H1 (cell line): ENCODE data around the gene RAF1.

- RRBS = no CpG with 5 or more reads among the region's 12 CpGs
CAGE:
- cytosol, long polyA plus RNA = no peak
- long polyA plus RNA = no peak
- nucleus, long polyA plus RNA = no peak
Observed at GRCh38 chr3:10195459-10196248, 30.9 kb downstream of the IRAK2 start.

DNA sequence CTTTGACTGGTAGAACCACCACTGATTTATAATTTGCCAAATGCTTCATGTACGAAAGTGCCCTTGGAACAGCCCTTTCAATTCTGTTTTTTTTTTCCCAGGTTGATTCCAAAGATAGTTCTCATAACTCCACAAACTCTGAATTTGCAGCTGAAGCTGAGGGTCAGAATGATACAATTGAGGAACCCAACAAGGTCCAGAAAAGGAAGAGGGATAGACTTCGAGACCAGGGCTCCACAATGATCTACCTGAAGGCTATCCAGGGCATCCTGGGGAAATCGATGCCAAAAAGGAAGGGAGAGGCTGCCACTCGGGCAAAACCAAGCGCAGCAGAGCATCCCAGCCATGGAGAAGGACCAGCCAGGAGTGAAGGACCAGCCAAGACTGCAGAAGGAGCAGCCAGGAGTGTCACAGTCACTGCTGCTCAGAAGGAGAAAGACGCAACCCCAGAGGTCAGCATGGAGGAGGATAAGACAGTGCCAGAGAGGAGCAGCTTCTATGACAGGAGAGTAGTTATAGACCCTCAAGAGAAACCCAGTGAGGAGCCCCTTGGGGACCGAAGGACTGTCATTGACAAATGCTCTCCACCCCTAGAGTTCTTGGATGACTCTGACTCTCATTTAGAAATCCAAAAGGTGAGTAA lies 11.9 kb downstream of the TATDN2 start:
- RRBS = no CpG with 5 or more reads among the region's 7 CpGs
CAGE:
- cytosol, long polyA plus RNA = no peak
- long polyA plus RNA = no peak
- nucleus, long polyA plus RNA = no peak

DNA sequence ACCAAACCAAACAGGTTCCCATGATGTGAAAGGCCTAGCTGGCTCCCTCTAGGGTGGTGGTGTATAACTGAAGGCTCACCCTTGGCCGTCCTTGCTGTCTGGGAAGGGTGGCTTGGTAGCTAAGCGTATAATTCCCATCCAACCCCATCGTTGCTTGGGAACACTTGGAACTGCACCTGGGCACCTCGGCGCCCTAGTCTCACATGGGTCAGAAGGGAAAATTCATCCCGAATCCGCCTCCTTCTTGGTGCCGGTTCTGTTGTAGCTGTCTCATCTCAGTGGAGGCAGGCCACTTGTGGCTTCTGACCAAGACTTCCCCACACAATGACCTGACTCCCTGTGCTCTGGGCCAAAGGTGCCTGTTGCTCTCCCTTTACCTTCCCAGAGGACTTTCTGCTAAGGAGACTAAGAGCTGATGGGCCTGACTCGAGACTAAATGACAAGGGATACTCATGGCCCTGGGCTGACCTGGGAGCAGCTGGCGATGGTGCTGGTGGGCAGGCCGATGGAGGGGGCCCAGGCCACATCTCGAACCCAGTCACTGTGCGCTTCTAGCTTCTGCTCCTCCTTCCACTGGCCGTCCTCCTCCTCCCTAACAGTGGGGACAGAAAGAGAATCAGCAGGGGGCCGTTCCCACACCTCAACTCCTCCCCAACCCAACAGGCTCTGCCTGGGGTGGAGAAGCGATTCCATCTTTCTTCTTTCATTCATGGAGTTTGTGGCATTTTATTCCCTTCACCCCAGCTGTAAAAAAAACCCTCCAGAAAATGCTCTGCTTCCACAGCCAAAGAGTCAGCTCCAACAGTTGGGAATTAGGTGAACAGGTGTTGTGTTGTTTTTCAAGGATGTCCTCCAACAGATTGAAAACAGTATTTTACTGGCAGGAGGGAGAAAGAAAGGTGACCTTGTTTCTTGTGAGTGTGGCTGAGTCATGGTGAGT lies 12.1 kb upstream of the GHRL start:
- RRBS = no CpG with 5 or more reads among the region's 16 CpGs
CAGE:
- cytosol, long polyA plus RNA = no peak
- long polyA plus RNA = no peak
- nucleus, long polyA plus RNA = no peak

DNA sequence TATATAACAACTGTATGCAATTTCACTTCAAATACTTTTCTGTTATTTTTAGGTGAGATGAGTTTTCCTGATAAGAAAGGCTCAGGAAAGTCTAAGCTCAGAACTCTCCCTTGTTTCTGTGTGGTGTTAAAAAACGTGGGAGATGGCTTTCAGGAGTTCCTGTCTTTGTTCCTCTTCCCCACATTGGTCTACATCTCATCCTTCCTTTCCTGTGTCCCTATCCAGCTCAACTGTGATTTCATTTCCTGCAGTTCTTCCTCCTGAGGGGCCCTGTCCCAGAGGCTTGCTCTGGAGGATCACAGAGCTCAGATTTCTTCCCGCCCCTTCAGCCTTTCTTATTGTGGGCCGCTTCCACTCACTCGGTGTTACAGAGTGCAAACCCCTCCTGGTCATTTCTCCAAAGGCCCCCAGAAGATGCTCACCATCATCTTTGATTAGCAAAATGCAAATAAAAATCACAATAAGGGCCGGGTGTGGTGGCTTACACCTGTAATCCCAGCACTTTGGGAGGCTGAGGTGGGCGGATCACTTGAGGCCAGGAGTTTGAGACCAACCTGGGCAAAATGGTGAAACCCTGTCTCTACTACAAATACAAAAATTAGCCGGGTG lies 11.1 kb downstream of the SEC13 start:
- RRBS = no CpG with 5 or more reads among the region's 7 CpGs
CAGE:
- cytosol, long polyA plus RNA = no peak
- long polyA plus RNA = no peak
- nucleus, long polyA plus RNA = no peak

DNA sequence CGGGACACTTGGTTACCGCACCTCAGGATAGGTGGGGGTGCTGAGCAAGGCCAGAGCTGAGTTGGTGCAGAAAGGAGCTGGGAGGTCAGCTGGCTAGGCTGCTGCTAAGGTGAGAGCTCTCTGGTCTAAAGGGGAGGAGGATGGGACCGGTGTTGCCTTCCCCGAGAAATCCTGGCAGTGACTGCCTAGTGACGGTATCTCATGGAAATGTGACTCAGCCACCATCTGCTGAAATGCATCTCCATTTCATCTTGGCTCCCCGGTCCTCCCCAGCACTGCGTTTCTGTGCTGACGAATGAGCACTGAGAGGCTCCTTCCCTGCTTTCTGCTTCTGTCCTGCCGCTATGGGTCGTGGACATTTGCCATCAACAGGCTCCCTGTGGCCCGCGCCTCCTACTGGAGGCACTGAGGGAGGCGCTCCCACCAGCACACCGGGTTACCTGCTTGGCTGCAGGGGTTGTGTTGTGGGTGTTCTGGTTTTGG lies 13.5 kb upstream of the SEC13 start:
- RRBS = 85% methylated on average over 2 of the region's 14 CpGs
CAGE:
- cytosol, long polyA plus RNA = no peak
- long polyA plus RNA = no peak
- nucleus, long polyA plus RNA = no peak

GRCh38 chr3:10389717-10390540 lies 69.0 kb upstream of the SEC13 start:
- RRBS = no CpG with 5 or more reads among the region's 7 CpGs
CAGE:
- cytosol, long polyA plus RNA = no peak
- long polyA plus RNA = no peak
- nucleus, long polyA plus RNA = no peak

DNA sequence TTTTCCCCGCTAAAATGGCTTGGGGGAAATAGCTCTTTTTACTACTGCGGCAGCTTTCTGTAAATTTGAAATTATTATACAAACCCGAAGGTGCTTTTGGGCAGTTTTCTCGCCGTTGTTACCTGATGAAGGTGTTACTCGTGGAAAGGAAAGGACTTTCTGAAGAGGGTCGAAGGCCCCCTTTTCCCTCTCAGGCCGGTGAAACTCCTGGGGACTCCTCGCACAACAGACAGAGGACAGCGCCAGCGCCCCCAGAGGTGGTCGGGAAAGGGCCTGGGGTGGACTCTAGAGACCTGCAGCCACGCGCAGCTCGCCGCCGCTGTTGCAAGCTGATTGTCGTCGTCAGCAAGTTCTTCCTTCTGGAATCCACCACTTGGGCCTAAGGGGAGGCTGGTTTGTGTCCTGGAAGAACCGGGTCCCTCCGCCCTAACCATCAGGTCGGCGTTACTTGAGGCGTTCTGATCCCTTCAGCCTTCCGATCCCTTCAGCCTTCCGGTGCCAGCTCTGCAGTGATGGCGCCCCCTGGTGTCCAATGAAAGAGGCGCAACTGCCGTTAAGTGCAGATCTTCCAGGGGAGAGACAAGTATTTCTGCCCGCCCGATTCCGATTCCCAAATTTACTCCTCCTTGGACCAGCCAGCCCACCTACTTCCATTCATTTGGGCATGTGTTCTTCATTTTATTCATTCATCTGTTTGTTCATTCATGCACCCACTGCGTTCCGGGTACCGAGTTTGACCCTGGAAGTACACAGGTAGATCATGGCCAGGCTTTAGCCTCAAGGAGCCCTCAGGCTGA lies 77.3 kb upstream of the SLC6A11 start:
- RRBS = 1% methylated on average over 6 of the region's 35 CpGs
CAGE:
- cytosol, long polyA plus RNA = no peak
- long polyA plus RNA = no peak
- nucleus, long polyA plus RNA = no peak

GRCh38 chr3:11184189-11184779 lies 30.0 kb downstream of the HRH1 start:
- RRBS = no CpG with 5 or more reads among the region's 19 CpGs
CAGE:
- cytosol, long polyA plus RNA = no peak
- long polyA plus RNA = no peak
- nucleus, long polyA plus RNA = no peak

DNA sequence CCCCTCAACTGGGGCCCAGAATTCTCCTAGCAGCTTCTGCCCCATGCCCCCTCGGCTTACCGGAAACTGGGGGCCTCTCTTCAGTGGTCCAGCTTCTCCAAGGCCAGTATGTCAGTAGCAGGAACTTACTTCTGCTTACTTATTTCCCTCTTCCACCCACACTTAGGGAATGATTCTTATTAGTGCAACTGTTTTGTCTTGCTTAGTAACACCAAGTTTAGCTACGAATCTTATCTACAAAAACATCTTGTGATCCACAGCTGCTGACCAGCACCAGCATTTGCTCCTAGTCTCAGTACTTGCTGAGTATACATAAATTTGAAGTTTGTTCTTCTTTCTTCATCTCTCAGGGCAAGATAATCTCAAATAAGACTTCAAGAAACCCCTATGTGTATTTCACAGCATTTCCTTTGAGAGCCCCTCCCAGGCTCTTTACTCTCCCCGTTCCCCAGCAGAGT lies 35.9 kb downstream of the ATG7 start:
- RRBS = no CpG with 5 or more reads among the region's 4 CpGs
CAGE:
- cytosol, long polyA plus RNA = no peak
- long polyA plus RNA = no peak
- nucleus, long polyA plus RNA = no peak

GRCh38 chr3:11523168-11524101 lies 120.3 kb downstream of the VGLL4 start:
- RRBS = no CpG with 5 or more reads among the region's 14 CpGs
CAGE:
- cytosol, long polyA plus RNA = no peak
- long polyA plus RNA = no peak
- nucleus, long polyA plus RNA = no peak

- RRBS = no CpG with 5 or more reads among the region's 7 CpGs
CAGE:
- cytosol, long polyA plus RNA = no peak
- long polyA plus RNA = no peak
- nucleus, long polyA plus RNA = no peak
Observed at GRCh38 chr3:11612383-11613078, 31.2 kb downstream of the VGLL4 start.

DNA sequence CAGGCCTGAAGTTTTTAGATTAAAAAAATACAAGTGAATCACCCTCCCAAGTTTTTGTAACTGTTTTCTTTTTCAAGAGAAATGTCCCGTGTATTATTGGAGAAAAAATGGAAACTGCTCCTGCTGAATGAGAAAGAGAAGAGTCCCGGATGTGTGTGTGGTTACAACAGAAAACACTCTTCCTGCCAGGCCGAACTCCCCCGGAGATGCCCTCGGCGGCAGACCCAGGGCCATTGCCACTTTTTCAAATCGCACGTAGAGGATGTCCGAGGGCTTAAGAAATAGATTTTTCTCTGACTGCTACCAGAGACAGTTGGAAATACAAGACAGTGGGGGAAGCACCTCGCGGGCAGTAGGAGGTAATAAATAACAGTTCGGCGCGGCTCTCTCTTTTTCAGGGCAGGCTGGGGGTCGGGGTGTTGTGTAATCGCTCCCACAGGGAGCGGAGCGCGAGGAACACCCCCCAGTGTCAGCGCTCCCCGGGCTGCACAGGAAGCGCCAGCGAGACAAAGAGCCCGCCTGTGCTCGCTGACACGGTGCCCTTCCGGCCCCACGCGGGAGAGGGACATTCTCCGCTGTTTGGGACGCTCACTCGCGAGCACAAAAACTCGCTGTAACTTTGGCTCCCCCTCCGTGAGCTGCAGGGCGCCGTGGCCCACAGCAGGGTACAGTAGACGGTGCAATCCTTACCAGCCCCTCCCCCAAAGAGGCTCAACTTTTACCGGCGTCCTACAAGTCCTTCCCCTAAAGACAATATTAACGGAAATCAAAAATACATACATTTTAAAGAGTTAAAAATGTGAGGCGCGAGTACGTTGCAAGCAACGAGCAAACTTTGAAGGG lies 1.1 kb downstream of the VGLL4 start:
- RRBS = under 1% methylated on average over 9 of the region's 45 CpGs
CAGE:
- cytosol, long polyA plus RNA = no peak
- long polyA plus RNA = no peak
- nucleus, long polyA plus RNA = no peak

- RRBS = no CpG with 5 or more reads among the region's 5 CpGs
CAGE:
- cytosol, long polyA plus RNA = no peak
- long polyA plus RNA = no peak
- nucleus, long polyA plus RNA = no peak
Observed at GRCh38 chr3:11845158-11845833, 1.4 kb downstream of the TAMM41 start.

GRCh38 chr3:12143897-12144689 lies 14.6 kb downstream of the TIMP4 start:
- RRBS = no CpG with 5 or more reads among the region's 9 CpGs
CAGE:
- cytosol, long polyA plus RNA = no peak
- long polyA plus RNA = no peak
- nucleus, long polyA plus RNA = no peak

- RRBS = no CpG with 5 or more reads among the region's 4 CpGs
CAGE:
- cytosol, long polyA plus RNA = no peak
- long polyA plus RNA = no peak
- nucleus, long polyA plus RNA = no peak
Observed at GRCh38 chr3:12301873-12302349, 13.0 kb downstream of the PPARG start.

DNA sequence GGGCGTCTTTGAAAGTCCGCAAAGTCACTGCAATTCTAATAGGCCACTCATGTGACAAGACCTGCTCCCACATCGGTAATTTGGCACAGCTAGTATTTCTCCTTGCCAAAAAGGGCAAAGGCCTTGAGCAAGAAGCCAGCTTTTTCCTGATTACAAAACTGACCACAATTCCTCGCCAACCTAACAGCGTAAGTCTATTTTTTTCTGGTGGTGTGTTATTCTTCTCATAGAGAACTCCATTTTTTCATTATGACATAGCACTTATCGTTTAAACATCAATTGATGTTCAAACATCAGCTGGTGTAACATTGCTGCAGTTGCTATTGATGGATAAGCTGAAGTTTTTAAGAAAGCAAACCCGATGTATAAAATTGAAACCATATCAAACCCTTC lies 61.6 kb downstream of the PPARG start:
- RRBS = no CpG with 5 or more reads among the region's 7 CpGs
CAGE:
- cytosol, long polyA plus RNA = no peak
- long polyA plus RNA = no peak
- nucleus, long polyA plus RNA = no peak

GRCh38 chr3:12560415-12561361 lies 3.8 kb downstream of the MKRN2 start:
- RRBS = no CpG with 5 or more reads among the region's 8 CpGs
CAGE:
- cytosol, long polyA plus RNA = no peak
- long polyA plus RNA = no peak
- nucleus, long polyA plus RNA = no peak

GRCh38 chr3:12663309-12664408 lies at the start of gene RAF1:
TSS of gene RAF1 (minus strand) at chr3:12664117.
- RRBS = 2% methylated on average over 28 of the region's 97 CpGs
CAGE:
- cytosol, long polyA plus RNA = start-site peak on the minus strand at chr3:12664082-12664163, 1,680 reads
- long polyA plus RNA = start-site peak on the minus strand at chr3:12663828-12663870, 37 and 49 reads in 2 replicates; start-site peak on the minus strand at chr3:12664079-12664107, 335 and 391 reads in 2 replicates
- nucleus, long polyA plus RNA = no peak

GRCh38 chr3:12676345-12676572 lies 12.3 kb upstream of the RAF1 start:
- RRBS = no CpG with 5 or more reads among the region's 5 CpGs
CAGE:
- cytosol, long polyA plus RNA = no peak
- long polyA plus RNA = no peak
- nucleus, long polyA plus RNA = no peak

DNA sequence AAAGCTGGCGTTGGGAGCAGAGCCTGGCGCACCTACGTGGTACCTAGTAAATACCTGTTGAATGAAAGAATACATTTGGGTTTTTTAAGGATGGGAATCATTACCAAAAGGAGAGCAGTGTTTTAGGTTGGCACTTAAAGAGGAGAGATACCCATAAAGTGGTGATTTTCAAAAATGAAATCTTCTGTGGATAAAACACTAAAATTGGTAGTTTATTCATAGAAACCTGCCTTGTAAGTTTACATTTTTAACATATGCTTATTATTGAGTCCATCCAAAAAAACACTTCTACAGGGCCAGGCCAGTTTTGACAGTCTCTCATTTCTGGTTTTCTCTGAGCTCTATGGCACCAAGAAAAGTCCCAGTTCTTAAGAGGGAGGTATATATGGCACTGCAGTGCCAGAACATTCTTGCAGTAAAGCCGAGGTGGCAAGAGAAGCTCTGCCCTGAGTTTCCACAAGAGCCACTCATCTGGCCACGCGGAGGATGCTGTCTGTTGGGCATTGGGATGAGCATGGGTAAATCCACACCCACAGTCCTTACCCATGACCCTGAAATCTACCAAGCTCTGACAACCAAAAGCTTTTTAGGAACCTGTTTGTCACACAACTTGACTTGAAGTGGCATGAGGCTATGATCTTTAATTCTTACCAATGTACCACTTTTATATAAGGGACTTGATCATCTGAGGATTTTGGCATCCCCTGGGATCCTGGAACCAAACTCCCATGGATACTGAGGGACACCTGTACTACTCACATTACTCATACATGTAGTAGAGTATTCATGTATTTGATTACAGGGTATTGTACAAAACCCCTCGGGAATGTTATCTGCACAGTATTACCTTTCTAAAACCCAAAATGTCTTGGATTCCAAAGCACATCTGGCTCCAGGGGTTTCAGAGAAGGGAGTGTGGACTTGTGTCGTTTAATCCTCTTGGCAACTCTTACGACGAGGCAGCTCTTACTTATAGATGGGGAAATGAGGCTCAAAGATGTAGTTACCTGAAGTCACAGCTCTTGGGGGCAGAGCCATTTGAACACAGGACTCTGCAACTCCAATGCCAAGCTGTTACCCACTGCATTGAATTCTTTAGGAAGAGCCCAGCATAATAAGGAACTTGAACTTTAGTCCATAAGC lies 9.0 kb downstream of the RPL32 start:
- RRBS = no CpG with 5 or more reads among the region's 10 CpGs
CAGE:
- cytosol, long polyA plus RNA = no peak
- long polyA plus RNA = no peak
- nucleus, long polyA plus RNA = no peak